ENCODE measurements around the genes TGFBR1, SEC61B, NR4A3 and TEX10.

DNA sequence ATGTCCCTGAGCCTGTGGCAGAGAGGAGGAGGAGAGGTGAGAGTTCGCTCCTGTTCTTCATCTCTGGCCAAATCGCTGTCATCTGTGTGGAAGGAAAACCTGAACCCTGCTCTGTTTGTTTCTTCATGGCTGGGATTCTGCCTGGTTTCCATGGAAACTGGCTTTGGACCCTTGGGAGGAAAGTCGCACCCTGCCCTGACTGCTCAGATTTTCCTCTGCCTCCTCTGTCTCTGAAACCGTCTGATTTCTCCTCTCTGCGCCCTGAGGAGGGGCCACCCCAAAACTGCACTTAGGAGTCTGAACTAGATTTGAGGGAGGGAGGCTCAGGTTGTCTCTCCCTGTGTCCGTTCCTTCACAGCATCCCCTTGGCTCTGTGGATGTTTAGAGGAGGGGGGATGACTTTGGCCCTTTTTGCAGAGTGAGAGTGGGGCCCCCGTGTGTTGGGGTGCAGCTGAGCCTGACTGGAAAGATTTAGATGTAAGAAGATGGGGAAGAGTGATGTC is 31.8 kb downstream of the COL15A1 start:
- PRO-cap, 3 experiments = no peak in any of the 3 experiments
- RAMPAGE, long total RNA, 2 experiments = no peak in any of the 2 experiments
- RRBS = no CpG with 5 or more reads among the region's 7 CpGs

DNA sequence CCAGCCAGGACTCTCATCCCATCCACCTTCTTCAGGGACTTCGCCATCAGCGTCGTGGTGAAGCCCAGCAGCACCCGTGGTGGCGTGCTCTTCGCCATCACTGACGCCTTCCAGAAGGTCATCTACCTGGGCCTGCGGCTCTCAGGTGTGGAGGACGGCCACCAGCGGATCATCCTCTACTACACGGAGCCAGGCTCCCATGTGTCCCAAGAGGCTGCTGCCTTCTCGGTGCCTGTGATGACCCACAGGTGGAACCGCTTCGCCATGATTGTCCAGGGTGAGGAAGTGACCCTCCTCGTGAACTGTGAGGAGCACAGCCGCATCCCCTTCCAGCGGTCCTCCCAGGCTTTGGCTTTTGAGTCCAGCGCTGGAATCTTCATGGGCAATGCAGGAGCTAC is 42.0 kb downstream of the COL15A1 start:
- PRO-cap, 3 experiments = no peak in any of the 3 experiments
- RAMPAGE, long total RNA, 2 experiments = no peak in any of the 2 experiments
- RRBS = no CpG with 5 or more reads among the region's 18 CpGs

GRCh38 chr9:99023041-99023504 is 79.4 kb downstream of the COL15A1 start:
- PRO-cap, 3 experiments = no peak in any of the 3 experiments
- RAMPAGE, long total RNA, 2 experiments = no peak in any of the 2 experiments
- RRBS = no CpG with 5 or more reads among the region's 12 CpGs

DNA sequence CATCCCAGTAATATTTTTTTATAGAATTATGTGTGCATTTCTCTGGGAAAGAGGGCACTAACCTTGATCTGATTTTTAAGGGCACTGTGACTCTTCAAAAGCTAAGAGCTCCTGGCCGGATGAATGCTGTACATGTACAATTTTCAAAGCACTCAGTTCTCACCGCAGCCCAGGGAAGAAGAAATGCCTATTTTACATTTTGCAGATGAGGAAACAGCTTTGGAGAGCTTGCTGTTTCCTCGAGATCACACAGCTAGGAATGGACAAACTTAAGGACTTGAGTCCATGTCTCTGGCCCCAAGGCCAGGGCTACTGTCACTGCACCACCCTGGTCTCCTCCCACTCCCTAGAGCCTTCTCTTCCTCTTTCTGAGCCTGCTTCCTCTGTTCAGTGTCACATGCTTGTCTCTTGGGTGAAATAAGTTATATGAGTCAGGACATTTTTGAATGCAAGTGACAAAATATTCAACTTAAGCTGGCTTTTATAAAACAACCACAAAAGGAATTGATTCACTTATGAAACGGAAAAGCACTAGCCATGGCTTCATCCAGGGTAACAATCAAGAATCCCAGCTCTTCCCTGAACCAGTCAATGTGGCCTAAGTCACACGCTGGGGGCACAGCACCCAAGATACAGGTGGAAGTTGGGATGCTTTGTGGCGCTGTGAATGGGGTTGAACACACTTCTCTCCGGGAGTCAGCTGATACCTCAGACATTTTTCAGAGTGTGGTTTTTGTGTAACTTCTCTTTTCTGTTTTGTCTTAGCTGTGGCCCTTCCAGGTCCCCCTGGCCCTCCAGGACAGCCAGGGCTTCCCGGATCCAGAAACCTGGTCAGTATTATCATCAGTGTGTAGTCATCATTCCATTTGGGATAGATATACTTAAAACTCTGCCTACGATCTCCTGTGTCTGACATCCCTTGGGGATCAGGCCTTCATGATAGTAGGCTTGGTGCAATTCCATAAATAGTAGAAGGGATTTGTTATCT is 45.5 kb upstream of the TGFBR1 start:
- PRO-cap, 3 experiments = no peak in any of the 3 experiments
- RAMPAGE, long total RNA, 2 experiments = no peak in any of the 2 experiments
- RRBS = no CpG with 5 or more reads among the region's 9 CpGs

- PRO-cap, 3 experiments = peak in 3 of 3 experiments; most common plus-strand start chr9:99105386 (in 3); most common minus-strand start chr9:99105563 (in 3)
- RAMPAGE, long total RNA, 2 experiments = no peak in any of the 2 experiments
- RRBS = 2% methylated on average over 83 of the region's 119 CpGs
Measured at GRCh38 chr9:99104978-99105767, at the start of gene TGFBR1. TSS of gene TGFBR1 (plus strand) at chr9:99105113.

GRCh38 chr9:99109548-99109972 is 4.6 kb downstream of the TGFBR1 start:
- PRO-cap, 3 experiments = peak in 1 of 3 experiments; most common minus-strand start chr9:99109656 (in 1)
- RAMPAGE, long total RNA, 2 experiments = no peak in any of the 2 experiments
- RRBS = no CpG with 5 or more reads among the region's 3 CpGs

DNA sequence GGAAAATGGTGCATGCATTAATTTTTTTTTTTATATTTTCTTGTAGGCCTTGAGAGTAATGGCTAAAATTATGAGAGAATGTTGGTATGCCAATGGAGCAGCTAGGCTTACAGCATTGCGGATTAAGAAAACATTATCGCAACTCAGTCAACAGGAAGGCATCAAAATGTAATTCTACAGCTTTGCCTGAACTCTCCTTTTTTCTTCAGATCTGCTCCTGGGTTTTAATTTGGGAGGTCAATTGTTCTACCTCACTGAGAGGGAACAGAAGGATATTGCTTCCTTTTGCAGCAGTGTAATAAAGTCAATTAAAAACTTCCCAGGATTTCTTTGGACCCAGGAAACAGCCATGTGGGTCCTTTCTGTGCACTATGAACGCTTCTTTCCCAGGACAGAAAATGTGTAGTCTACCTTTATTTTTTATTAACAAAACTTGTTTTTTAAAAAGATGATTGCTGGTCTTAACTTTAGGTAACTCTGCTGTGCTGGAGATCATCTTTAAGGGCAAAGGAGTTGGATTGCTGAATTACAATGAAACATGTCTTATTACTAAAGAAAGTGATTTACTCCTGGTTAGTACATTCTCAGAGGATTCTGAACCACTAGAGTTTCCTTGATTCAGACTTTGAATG is 44.3 kb downstream of the TGFBR1 start:
- PRO-cap, 3 experiments = no peak in any of the 3 experiments
- RAMPAGE, long total RNA, 2 experiments = no peak in any of the 2 experiments
- RRBS = no CpG with 5 or more reads among the region's 3 CpGs

GRCh38 chr9:99151410-99151896 is 46.5 kb downstream of the TGFBR1 start:
- PRO-cap, 3 experiments = no peak in any of the 3 experiments
- RAMPAGE, long total RNA, 2 experiments = no peak in any of the 2 experiments
- RRBS = no CpG with 5 or more reads among the region's 2 CpGs

DNA sequence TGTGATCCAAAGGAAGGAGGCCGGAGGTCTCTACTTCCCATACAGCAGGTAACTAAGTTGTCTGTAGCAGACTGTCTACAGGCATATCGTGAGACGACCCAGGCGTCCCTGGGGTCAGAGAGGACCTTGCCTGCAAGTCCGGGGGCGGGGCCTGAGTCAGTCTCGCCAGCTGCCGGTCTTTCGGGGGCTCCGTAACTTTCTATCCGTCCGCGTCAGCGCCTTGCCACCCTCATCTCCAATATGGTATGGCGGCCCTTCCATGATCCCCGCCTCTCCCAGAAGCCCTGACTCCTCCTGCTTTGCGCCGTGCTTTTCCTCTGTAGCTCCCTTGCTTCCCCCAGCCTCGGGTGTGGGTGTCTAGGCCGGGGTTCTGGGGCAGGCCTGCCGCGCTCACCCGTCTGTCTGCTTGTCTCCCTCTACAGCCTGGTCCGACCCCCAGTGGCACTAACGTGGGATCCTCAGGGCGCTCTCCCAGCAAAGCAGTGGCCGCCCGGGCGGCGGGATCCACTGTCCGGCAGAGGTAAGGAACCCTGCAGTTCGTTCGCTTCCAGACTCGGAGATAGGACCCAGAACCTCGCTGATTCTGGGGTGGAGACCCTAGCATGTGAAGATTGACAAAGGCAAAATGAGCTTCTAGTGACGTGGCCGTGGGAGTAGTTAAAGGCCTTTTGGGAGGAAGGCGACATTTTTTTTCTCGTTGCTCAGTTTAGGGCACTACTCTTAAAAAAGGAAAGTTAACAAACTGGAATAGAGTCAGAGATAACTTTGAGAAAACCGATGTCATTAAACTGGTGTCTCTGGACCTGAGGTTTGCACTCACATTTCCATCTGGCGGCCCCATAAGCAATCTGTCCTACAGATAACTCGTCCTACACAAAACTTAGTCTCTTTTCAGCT is at the start of gene SEC61B:
TSS of gene SEC61B (plus strand) at position 159 of the 897 bp plus-strand sequence.
- PRO-cap, 3 experiments = peak in 3 of 3 experiments; most common plus-strand start position 194 of the sequence (in 2)
- RAMPAGE, long total RNA, 2 experiments = start-site peak on the plus strand in 2 of 2 experiments, centred at positions 195 to 196 of the sequence, 302 to 319 reads per replicate
- RRBS = 2% methylated on average over 2 of the region's 42 CpGs

- PRO-cap, 3 experiments = no peak in any of the 3 experiments
- RAMPAGE, long total RNA, 2 experiments = no peak in any of the 2 experiments
- RRBS = no CpG with 5 or more reads among the region's 15 CpGs
Measured at GRCh38 chr9:99498621-99498962, 276.5 kb downstream of the SEC61B start.

GRCh38 chr9:99821409-99822479 is at the start of gene NR4A3:
TSS of gene NR4A3 (plus strand) at chr9:99821885.
- PRO-cap, 3 experiments = peak in 3 of 3 experiments; most common plus-strand start chr9:99821857 (in 2); most common minus-strand start chr9:99821680 (in 3)
- RAMPAGE, long total RNA, 2 experiments = start-site peak on the plus strand in 2 of 2 experiments, at chr9:99821597-99822150 at its widest, 20 to 29 reads per replicate
- RRBS = 1% methylated on average over 12 of the region's 102 CpGs

DNA sequence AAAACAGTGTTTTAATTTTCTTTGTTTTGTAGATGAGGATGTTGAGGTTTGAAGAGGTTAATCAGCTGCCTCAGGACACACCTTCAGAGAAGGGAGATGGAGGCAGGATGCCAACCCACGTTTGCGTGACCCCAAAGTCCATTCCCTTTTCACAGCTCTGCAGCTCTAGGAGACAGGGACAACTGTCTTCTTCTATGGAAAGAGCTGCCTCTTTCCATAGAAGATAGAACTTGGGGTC is 7.7 kb downstream of the NR4A3 start:
- PRO-cap, 3 experiments = no peak in any of the 3 experiments
- RAMPAGE, long total RNA, 2 experiments = no peak in any of the 2 experiments
- RRBS = no CpG with 5 or more reads among the region's 2 CpGs

DNA sequence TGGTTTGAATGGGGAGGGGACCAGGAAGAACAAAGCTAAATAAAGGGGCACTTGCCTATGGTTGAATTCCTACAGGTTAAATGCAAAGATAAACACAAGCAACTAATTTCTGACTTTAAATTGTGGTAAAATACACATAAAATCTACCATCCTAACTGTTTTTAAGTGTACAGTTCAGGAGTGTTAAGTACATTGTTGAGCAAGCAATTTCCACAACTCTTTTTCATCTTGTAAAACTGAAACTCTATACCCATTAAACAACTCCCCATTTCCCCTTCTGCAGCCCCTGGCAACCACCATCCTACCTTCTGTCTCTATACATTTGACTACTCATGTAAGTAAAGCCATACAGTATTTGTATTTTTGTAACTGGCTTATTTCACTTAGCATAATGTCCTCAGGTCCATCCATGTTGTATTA is 38.5 kb upstream of the STX17 start:
- PRO-cap, 3 experiments = no peak in any of the 3 experiments
- RAMPAGE, long total RNA, 2 experiments = no peak in any of the 2 experiments

GRCh38 chr9:99904253-99904676 is 2.2 kb upstream of the STX17 start:
- PRO-cap, 3 experiments = no peak in any of the 3 experiments
- RAMPAGE, long total RNA, 2 experiments = no peak in any of the 2 experiments
- RRBS = no CpG with 5 or more reads among the region's 1 CpG

- PRO-cap, 3 experiments = no peak in any of the 3 experiments
- RAMPAGE, long total RNA, 2 experiments = no peak in any of the 2 experiments
- RRBS = no CpG with 5 or more reads among the region's 1 CpG
Measured at GRCh38 chr9:100002570-100002894, 96.1 kb downstream of the STX17 start.

GRCh38 chr9:100003938-100004591 is 94.7 kb downstream of the ERP44 start:
- PRO-cap, 3 experiments = no peak in any of the 3 experiments
- RAMPAGE, long total RNA, 2 experiments = no peak in any of the 2 experiments
- RRBS = no CpG with 5 or more reads among the region's 2 CpGs

- PRO-cap, 3 experiments = no peak in any of the 3 experiments
- RAMPAGE, long total RNA, 2 experiments = no peak in any of the 2 experiments
- RRBS = no CpG with 5 or more reads among the region's 5 CpGs
Measured at GRCh38 chr9:100111035-100111681, 12.1 kb downstream of the INVS start.

- PRO-cap, 3 experiments = no peak in any of the 3 experiments
- RAMPAGE, long total RNA, 2 experiments = no peak in any of the 2 experiments
- RRBS = no CpG with 5 or more reads among the region's 6 CpGs
Measured at GRCh38 chr9:100145057-100145533, 46.1 kb downstream of the INVS start.

- PRO-cap, 3 experiments = no peak in any of the 3 experiments
- RAMPAGE, long total RNA, 2 experiments = no peak in any of the 2 experiments
- RRBS = no CpG with 5 or more reads among the region's 10 CpGs
Measured at GRCh38 chr9:100145534-100145891, 46.5 kb downstream of the INVS start.

GRCh38 chr9:100352743-100353225 is at the start of gene TEX10:
TSS of gene TEX10 (minus strand) at chr9:100352942.
- PRO-cap, 3 experiments = peak in 3 of 3 experiments; most common plus-strand start chr9:100353071 (in 3); most common minus-strand start chr9:100352922 (in 3)
- RAMPAGE, long total RNA, 2 experiments = start-site peak on the minus strand in 2 of 2 experiments, at chr9:100352843-100352958 at its widest, 884 to 1,859 reads per replicate
- RRBS = 2% methylated on average over 31 of the region's 49 CpGs